Cardiac ventricle fibroblast (primary cell): Measurements from ENCODE around the genes CARD18, GUCY1A2, SLC35F2, NPAT and ATM.

- RAMPAGE, long total RNA, result no peak
These were observed 2.0 kb upstream of the CARD16 start for GRCh38 chr11:105046752-105047897.

- RAMPAGE, long total RNA, result no peak
These were observed at the start of gene CARD18 for GRCh38 chr11:105139562-105139965. Gene CARD18 (minus strand): TSS chr11:105139769.

DNA sequence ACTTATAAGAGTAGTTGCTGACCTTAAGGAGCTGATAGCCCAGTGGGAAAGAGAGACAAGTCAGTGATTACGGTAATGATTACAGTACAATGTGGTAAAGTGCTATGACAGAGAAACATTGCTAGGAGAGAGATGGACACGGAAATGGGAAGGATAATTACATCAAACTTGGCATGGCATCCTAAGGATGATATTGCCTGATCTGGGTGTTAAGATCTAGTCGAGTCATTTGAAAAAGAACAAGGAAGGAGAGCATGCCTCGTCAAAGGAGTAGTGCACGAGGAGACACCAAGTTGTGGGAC lies 7.9 kb downstream of the GRIA4 start:
- RAMPAGE, long total RNA, result no peak

DNA sequence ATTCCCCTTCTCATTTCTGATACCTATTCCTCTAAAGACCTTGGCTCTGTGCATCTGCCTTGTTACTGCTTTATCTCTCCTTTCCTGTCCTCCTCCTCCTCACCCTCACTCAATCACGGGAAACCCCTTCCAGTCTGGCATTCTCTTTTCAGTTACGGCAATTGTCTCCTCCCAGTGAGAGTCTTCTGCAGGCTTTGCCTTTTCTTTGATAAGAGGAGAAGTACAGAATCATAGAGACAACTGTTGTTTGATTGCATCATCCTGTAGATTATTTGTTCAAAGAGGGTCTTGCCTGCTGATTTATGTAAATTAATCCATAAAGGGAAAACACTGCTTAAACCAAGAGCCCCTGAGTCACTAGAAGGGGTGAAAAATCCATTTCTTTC lies 301.3 kb downstream of the AASDHPPT start:
- RAMPAGE, long total RNA, result no peak

GRCh38 chr11:106471087-106471649 lies 393.7 kb downstream of the AASDHPPT start:
- RAMPAGE, long total RNA, result no peak

DNA sequence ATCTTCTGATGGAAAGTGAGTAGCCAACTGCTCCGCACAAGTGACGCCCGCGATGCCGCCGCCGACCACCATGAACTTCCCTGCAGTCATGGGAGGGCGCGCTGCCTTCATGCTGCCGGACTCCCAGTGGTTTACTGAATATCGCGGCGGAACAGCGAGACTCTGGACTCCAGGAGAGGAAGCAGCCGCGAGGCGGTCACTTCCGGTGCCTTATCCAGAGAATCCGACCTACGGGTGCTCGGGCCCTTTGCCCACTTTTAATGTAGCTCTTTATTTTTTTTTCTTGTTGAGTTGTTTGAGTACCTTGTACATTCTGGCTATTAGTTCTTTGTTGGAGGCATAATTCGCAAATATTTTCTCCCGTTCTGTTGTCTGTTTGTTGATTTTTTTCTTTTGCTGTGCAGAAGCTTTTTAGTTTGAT lies 190.5 kb downstream of the GUCY1A2 start:
- RAMPAGE, long total RNA, result no peak

DNA sequence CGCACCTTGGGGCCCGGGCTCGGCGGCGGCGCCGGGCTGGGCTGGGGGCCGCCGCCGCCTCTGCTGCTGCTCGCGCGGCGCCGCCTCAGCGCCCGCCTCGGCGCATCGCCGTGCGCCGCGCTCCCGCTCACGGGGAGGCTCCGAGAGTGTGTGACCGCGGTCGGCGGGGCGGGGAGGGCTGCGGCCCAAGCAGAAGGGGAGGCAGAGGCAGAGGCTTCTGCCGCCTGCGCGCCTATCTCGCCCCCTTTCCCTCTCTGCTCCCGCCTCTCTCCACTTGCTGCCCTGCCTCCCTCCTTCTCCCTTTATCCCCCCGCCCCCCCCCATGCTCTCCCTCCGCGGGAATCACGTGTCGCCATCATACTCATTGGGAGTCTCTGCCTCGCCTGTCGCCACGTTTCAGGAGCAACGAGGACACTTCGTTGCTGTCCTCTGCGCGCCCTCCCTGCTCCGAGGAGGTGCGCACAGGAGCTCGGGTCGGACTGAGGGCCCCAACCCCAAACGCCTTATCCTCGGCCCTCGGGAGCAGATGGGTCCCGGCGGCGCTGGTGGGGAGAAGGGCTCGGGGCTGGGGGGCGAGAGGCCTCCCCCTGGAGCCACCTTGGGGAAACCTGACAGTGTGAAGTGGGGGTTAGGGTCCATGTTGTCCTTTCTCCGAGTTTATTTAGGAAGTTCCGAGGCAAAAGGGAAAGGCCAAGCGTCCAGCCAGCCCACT lies at the start of gene GUCY1A2:
Gene GUCY1A2 (minus strand): TSS at position 219 of the 712 bp plus-strand sequence.
- RAMPAGE, long total RNA, result no peak

DNA sequence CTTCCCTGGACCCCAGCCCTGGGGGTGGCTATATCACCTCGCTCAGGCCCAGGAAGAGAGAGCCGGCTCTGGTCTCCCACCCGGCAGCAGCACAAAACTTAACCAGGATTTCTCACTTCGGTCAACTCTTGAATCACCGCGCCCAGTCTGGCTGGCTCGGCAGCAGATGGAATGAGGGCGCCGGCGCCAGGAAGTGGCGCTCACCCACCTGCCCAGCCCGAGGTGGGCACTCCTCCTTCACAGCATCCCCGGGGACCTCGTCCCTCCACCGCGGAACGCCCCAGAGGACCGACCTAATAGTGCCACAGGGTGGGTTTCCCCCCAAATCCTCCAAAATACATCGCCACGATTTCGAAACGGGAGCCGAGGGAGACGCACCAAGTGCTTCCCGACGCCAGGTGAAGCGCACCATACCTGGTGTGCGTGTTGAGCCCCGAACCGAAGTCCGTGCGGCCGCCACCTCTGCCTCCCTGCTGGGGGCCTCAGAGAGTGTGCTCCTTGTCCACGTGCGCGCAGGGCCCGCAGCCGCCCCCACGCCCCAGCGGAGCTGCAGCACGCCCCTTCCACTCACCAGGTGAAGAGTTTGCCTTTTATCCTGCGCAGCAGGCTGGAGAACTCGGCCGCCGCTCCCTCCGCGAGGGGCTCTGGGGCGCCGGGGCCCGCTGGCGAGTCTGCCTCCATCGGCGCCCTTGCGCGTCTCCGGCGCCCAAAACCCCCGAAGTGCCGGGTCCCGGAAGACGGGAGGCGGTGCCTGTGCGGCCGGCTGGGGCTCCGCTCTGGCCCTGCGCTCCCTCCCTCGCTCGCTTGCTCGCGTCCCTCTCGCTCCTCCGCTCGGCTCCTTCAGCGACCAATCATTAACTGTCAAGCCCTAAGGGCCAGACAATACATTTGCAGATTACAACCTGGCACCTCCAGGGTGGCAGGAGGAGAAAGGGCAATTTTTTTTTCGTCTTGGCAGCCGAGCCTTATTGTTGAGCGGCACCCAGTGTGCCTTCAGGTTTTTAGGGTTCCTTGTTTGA lies at the start of gene SLC35F2:
Gene SLC35F2 (minus strand): TSS at position 701 of the 1,019 bp plus-strand sequence.
- RAMPAGE, long total RNA, result no peak

- RAMPAGE, long total RNA, result no peak
These were observed 7.1 kb upstream of the ACAT1 start for GRCh38 chr11:108114287-108114681.

- RAMPAGE, long total RNA, result start-site peak on the minus strand at chr11:108222599-108222662, 68 and 16 reads in 2 replicates
These were observed at the start of gene NPAT for GRCh38 chr11:108222504-108222852. Gene NPAT (minus strand): TSS chr11:108222638.

GRCh38 chr11:108222853-108223884 lies at the start of gene ATM:
Gene ATM (plus strand): TSS chr11:108223067.
- RAMPAGE, long total RNA, result no peak

DNA sequence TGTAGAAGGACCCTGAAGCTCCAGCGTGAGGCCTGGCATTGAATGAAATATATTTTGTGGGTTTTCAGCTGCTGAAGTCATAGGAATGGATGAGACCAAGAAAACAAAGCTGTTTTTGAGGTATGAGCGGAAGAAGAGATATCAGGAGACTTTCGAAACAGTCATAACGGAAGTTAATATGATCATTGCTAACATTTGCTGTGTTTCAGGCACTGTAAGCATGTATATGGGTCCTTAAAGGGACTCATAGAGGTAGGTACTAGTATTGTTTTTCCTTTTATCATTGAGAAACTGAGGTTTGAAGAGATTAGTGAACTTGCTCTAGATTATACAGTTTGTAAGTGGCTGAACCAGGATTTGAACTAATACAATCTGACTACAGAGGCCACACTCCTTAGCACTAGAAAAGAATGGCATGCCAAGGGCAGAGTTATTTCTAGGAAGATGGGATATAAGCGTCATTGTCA lies 1.1 kb downstream of the ATM start:
- RAMPAGE, long total RNA, result no peak

DNA sequence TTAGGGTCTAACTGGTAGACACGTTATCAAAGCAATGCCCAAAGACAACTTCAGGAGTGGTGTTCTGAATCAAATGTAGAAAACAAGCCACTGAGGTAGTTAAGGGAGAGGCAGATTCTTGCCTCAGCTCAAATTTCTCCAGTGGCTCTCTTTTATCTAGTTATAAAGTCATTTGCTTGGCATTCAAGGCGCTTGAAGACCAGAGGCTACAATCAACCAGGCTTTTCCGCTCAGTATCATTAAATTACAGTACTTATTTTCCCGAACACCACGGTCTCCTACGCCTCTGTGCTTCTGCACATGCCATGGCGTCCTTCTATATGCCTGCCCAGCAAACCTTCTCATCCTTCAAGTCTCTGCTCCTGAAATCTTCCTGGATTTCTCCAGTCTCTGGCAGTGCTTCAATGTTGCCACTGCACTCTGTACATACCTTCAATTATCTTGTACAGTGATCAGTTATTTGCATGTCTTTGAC lies 1.5 kb downstream of the POGLUT3 start:
- RAMPAGE, long total RNA, result no peak

DNA sequence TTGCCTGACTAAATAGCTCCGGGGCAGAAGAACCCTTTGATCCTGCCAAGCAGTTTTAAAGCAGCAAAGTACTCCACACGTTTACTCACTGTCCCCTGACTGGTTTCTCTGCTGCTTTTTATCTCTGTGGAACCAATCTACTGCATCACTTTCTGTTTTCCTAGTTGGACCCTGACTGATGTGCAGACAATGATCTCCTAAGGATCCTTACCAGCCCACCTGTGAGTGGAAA lies 21.4 kb downstream of the EXPH5 start:
- RAMPAGE, long total RNA, result no peak

GRCh38 chr11:108809933-108810513 lies 145.2 kb downstream of the DDX10 start:
- RAMPAGE, long total RNA, result no peak

DNA sequence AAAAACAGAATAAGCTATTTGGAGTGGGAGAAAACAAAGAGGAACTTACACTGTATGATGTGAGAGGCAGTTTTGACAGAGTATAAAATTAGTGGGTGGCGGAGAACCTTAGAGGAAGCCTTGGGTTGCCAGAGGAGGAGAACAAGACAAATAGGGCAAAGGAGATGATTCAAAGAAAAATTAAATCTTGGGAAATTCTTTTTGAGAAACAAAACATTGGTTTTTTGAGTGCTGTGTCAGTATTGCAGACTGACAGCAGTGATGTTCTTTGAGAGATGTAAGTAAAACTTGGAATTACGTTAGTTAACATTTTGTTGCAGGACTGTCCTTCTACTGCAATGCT lies 285.0 kb downstream of the C11orf87 start:
- RAMPAGE, long total RNA, result no peak

DNA sequence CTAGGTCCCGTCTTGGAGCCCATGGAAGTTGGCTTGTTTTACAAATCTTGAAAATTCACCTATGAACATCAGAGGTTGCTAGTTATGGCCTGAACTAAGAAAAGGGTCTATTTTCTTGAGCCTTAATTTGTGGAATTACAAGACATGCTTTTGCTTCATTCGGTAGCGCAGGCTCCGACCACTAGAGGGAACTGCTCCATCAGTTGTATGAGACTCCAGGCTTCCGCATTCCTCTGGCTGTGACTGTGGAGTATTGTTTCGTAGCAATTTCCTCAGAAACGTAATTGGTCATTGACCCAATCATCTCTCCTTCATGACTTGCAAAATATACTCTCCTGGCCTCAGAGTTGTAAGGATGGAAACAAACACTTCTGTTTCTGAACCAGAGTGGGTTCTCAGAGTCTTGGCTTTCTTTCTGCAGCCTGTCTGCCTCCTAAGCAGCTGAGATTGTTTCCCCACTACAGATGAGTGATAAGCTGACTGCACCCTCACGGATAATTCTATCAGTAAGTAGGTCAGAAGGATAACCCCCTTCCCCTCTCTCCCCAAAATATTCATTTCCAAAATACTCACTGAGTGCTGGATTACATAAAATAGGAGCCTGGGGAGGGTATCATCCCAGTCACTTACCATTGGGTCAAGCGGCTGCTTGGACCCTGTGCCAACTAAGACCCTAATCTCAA lies 146.8 kb upstream of the ZC3H12C start:
- RAMPAGE, long total RNA, result no peak

DNA sequence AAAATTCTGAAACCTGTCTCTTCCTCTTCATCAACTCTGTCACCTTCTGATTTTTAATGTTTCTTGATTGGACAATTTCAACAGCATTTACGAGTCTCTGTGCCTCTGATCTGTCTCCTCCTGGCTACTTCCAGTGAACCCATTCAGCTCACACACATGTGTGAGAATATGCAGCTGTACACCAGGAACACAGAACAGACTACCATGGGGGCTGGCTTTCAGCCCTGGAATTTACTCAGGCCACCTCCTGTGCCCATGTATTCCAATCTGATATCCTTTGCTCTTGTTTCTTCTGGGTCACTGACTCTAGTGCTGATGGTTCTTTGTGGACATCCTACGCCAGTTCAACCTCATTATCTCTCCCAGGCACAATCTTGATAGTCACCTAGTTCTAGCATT lies 23.1 kb upstream of the ZC3H12C start:
- RAMPAGE, long total RNA, result no peak

- RAMPAGE, long total RNA, result no peak
These were observed 65.6 kb downstream of the RDX start for GRCh38 chr11:110230555-110231395.

GRCh38 chr11:110272344-110272676 lies 24.1 kb downstream of the RDX start:
- RAMPAGE, long total RNA, result no peak